Neutrophil (primary cell): ENCODE results near the genes ETV1 and CRPPA.

DNA sequence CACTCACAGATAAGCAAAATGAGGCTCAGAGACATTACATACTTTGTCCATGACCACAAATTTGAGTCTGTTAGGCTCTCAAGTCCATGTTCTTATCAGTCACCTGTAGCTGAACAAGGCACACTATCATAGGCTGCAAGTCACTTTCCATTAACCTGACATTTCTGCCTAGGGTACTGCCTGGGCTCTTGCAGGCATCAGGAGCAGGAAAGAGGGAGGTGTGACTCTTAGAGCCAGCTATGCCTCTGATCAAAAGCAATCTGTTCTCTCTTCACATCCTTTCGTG lies 22.5 kb downstream of the COL28A1 start:
- PRO-cap = no peak

DNA sequence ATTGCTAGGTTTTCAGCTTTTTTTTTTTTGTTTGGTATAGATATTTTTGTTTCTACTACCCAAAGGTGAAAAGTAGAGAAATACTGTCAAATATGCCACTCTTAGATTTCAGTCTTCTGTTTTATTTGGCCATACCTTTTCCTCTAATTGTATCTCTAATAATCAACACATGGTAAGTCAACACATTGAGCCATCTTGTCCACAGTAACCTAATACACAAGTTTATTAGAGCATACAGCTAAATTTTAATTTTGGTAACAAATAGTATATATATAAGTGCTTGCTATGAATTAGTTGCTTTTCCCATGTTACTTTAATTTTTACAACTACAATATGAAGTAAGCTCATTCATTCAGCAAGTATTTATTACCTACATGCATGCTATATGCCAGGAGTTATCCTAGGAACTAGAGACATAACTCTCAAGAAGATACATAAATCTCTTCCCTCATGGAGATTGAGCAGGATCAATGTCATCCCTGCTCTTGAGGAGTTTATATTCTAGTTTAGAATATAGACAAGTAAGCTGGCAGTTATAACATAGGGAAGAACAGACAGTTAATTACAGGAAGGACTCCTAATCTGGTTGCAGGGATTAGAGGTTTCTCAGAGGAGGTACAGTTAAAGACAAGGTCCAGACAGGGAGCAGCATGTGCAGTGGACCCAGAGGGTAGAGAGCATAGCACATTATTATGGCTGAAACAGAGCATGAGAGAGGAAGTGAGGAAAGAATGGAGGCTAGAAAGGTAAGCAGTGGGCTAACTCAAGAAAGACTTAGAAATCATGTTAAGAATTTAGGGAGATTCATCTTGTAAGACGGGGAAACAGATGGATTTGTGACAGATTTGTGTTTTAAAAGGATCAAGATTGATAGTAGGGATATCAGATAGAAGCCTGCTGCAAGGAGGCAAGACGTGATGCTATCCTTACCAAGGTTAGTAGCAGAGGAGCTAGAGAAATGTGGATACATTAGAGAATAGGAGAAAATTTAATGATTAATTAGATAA lies 9.5 kb downstream of the MIOS start:
- PRO-cap = no peak

DNA sequence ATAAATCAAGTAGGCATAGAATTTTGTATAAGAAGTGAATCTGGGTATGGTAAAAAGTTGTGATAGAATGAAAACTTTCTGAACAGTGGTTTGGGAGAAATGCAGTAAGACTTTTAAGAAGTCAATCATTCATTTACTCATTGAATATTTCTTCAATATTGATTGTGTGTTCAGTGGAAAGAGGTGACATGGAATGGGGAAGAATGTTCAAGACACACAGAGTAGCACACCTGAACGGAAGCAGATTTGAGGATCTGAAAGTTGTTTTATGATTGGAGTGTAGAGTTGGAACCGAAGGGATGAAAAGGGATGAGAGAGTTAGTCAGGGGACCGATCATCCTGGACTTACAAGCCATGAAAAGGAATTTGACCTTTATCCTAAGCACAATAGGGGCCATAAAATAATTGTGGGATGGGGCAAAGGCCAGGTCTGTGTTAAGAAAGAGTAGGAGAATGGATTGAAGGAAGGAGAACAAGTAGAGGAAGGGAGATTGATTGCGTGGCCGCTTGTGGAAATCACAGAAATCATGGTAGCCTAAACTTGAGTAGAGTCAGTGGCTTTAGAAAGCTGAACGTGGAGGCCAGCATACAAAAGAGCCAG lies 66.8 kb upstream of the RPA3 start:
- PRO-cap = no peak

- PRO-cap = no peak
Measured at GRCh38 chr7:7866088-7866978, 102.3 kb upstream of the GLCCI1 start.

DNA sequence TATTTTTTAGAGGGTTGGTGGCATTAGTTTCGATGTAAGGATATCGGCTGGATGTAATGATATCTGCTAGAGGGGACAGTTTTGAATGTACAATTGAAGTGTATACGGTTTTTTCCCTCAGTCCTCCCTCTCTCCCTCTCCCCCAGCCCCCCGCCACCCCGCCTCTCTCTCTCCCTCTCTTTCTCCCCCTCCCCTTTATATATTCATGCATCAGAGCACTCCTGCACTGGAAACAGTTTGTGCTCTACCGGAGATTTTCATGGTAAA lies 1.6 kb downstream of the GLCCI1 start:
- PRO-cap = no peak

DNA sequence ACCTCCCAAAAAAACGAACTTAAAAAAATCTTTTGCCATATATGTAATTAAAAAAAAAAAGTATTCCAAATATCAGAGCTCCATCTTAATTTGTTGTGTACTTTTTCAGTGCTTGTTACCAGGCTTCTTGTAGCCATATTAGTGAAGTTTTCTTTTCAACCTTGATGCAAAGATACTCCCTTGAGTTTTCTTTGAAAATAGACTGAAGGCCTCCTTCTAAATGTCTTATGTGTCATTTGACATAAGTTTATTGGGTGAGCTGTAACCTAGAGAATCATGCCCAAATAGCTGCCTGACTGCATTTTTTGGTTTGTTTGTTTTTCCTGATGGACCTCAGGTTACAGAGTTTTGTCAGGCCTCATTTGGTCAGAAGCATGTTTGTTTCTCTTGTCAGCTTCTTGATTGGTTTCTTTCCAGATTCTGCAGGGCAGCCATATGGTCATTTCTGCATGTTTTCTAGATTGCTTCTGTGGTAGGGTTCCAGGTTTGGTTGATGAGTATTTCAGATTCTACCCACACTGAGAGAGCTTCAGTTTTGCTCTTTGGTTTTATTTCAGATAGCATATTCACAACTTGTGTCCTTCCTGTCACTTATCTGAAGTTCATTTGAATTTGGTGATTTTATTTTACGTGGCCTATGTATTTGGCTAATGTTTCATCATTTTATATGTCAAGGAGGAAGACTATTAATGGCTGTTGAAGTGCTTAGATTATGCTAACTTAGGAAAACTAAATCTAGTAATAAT lies 27.9 kb downstream of the GLCCI1 start:
- PRO-cap = no peak

- PRO-cap = no peak
Measured at GRCh38 chr7:8433878-8434791, 726 bp downstream of the NXPH1 start.

GRCh38 chr7:11192498-11193830 lies 219.3 kb downstream of the PHF14 start:
- PRO-cap = no peak

GRCh38 chr7:12715205-12716335 lies 28.1 kb downstream of the ARL4A start:
- PRO-cap = no peak

DNA sequence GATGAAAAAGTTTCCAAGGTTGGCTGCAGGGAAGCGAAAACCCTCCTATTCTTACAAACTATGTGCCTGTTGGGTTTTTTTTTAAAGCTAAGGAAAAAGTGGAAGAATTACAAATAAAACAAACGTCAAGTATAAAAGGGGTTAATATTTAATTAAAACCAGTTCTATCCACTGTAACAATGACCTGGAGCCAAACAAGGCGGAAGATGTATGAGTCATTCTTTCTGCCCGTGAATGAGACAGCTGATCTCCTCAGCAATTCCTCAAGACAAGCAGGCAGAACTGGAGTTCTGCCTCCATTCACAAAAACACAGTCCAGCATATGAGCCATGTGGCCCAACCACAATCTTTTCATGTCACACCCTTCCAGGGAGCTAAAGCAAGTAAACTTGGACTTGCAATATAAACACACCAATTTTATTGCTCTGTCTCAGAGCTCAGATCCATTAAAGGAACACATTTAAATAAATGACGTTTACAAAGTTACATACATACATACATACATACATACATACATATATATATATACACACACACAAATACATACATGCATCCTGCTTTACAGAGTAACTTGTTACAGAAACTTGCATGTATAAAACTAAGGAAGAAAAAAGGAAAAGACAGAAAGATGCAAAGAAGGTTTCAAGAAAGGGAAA lies 8.3 kb downstream of the ETV1 start:
- PRO-cap = no peak

DNA sequence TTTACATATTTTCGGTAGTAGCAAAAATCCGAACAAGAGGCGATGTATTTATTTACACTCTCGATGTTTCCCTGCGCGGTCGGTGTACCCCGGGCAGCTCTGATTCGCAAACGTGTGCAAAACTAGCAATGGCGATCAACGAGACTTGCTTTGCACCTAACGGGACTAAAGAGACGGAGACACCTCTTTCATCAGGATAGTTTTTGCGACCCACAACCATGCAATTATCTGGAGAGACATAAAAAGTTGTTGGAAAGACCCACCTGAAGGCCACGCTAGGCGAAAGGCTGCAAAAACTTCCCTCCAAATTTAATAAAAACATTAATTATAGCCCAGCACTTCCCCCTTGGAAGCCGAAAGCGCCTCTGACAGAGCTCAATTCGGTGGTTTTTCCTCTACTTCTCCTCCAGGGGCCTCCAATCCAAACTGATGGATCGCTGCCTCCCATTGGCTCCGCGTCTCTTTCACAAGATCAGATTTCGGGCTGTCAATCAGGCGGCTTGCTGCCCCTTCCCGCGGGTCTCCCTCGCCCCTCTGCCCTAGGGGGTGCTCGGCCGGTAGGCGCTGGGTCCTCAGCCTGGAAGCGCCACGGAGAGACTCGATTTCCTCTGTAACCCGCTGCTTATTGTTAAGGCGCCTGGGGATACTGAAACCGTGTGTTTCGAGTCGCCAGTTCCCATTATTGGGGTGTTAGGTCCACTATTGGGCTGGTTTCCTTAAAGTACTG lies at the start of gene ETV1:
Gene ETV1 (minus strand): TSS at position 367 of the 727 bp plus-strand sequence.
- PRO-cap = no peak

DNA sequence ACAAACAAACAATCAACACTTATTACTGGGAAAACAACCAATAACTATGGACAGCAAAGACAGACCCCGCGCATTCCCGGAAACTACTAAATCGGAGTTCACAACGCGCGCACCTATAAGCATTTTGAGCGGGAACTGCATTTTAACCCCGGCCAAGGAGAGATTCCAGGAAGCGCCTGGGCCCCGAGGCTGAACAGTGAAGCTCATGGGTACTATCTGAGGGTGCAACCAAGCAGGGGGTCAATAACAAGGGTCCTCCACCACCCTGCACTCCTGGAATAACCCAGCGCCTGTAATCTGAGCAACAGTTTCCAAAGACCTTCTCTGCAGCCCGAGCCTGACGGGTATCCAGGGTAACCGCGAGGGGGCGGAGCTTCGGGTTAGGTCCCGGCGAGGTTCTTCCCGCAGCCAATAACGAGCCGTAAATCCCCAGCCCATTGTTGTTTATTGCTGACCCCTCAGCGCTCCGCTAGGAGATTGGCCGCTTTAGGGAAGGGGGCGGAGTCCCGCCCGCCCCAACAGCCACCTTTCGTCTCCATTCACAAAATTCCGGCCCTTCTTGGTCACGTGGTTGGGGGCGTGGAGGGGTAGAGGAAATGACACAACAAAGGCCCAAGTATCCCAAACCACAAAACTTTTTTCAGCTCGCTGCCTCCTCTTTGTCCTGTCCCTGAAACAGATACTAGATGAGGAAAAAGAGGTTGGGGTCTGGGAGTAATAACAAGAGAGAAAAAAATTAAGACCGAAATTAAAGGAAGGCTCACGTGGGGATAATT lies 1.7 kb upstream of the ETV1 start:
- PRO-cap = no peak

DNA sequence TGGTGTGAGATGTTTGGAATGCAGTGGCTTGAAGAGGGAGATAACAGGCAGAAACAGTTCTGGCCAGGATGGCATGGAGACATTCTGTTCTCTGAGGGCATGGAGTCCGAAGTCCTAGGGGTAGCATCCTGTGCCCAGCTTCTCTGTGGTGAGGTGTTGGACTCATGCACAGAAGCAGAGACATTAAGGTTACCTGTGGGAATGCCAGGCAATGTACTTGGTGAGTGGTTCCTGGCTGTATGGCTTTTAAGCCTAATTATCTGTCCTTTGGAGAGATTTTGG lies 217.8 kb upstream of the ETV1 start:
- PRO-cap = no peak

- PRO-cap = no peak
Measured at GRCh38 chr7:16264908-16265620, 156.3 kb downstream of the CRPPA start.

DNA sequence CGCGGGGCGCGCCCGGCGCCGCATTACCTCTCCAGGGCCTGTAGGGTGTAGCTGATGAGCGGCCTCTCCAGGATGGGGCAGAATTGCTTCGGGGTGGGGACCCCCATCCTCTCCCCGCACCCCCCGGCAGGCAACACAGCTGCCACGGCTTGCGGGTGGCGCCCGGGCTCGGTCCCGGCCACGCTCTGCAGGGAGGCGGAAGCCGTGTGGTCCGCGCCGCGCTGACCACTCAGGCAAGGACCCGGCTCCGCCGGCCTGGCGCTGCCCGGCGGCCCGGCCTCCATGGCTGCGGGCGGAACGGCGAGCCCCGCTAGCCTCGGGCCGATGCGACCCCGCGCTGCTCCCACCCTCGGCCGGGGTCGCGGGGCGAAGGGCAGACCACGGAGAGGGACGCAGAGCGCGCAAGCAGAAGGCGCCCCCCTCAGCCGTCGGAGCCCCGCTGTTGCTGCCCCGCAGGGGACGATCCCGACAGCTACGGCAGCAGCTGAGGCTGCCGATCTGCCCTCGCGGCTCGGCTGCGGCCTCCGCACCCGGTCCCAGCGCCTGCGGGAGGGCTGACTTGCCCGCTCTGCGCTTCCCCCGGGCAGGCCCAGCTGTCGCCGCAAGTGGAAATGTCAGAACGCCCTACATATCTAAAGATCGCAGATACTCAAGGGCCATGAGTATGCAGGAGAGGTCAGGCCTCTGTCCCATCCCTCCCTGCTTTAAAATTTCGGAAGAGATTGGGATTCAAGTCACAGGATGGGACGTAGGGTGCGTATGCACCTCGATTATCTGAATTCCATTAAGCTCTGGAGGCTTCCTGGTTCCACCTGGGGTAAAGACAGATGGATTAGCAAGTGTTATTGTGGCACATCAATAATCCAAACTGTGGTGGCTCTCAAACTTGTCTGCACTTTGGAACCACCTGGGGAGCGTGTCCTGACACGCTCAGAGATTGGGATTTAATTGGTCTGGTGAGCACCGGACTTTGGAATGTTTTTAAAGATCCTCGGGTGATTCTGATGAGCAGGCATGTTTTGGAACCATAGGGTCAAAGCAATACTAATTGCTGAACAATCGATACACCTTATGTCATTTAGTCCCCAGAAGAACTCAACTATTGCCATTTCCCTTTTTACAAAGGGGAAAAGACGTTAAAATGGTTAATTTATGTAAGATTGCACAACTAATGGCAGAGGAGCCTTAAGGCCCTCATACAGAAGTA lies at the start of gene CRPPA:
Gene CRPPA (minus strand): TSS at position 500 of the 1,207 bp plus-strand sequence.
- PRO-cap = no peak

DNA sequence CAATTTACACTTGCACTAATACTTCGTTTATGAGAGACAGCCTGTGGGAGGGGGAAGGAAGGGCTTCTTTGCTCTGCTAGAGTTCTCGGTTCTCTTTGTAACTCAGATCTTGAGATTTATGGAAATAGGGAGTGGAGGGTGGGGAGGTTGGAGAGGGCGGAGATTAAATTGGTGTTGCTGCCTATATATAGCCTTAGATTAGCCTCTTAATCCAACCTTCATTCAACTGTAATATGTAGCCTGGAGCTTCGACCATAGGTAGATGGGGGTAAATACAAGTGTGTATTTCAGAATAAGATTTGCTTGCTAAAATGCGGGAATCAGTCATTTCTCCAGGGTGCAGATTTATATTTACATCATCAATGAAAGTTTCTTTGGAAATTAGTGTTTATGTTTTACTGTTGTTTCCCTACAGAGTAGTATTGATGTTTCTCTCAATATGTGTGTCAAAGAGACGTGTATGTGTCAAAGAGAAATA lies 890 bp downstream of the BZW2 start:
- PRO-cap = no peak

- PRO-cap = no peak
Measured at GRCh38 chr7:16665208-16665648, 19.2 kb downstream of the BZW2 start.

GRCh38 chr7:16755341-16756102 lies 2.0 kb downstream of the TSPAN13 start:
- PRO-cap = no peak

GRCh38 chr7:16929920-16930193 lies 48.1 kb upstream of the AGR3 start:
- PRO-cap = no peak

GRCh38 chr7:17097748-17098462 lies 200.5 kb upstream of the AHR start:
- PRO-cap = no peak